HGPS cell (cell line): ENCODE measurements around the genes SCLY, HES6 and TRAF3IP1.

- RRBS, result 58% methylated on average over 9 of the region's 26 CpGs
Observed at GRCh38 chr2:237885847-237886420, 26.5 kb downstream of the RAMP1 start.

DNA sequence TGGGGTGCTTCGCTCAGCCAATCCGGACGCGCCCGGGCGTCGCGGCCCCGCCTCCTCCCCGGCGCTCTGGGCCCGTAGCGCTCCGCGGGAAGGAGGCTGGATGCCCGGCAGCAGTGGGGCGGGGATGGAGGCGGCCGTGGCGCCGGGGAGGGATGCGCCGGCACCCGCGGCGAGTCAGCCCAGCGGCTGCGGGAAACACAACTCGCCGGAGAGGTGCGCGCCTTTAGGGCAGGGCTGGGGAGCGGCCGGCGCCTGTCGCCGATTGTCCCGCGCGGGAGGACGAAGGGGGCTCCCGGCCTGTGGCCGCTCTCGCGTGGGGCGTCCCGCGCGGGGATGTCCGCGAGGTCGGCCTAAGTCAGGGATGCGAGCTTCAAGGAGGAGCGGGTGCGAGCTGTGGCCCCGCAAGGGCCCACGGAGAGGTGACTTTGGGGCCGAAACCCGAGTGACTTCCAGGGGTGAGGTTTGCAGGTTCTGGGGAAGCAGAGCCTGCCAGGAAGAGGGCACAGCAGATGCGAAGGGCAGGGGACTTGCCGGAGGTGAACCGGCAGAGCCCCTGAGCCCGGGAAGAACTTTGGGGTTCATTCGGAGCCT is at the start of gene SCLY:
Gene SCLY, plus strand, starts transcription at position 71 of the 591 bp plus-strand sequence.
- RRBS, result 2% methylated on average over 32 of the region's 64 CpGs

- RRBS, result no CpG with 5 or more reads among the region's 9 CpGs
Observed at GRCh38 chr2:238088154-238088950, 11.8 kb upstream of the ESPNL start.

GRCh38 chr2:238239766-238240540 is at the start of gene HES6:
Gene HES6, minus strand, starts transcription at chr2:238240038.
- RRBS, result 2% methylated on average over 65 of the region's 95 CpGs

GRCh38 chr2:238274155-238274929 is 14.1 kb downstream of the PER2 start:
- RRBS, result 90% methylated on average over 3 of the region's 20 CpGs

- RRBS, result no CpG with 5 or more reads among the region's 20 CpGs
Observed at GRCh38 chr2:238277715-238278387, 10.6 kb downstream of the PER2 start.

DNA sequence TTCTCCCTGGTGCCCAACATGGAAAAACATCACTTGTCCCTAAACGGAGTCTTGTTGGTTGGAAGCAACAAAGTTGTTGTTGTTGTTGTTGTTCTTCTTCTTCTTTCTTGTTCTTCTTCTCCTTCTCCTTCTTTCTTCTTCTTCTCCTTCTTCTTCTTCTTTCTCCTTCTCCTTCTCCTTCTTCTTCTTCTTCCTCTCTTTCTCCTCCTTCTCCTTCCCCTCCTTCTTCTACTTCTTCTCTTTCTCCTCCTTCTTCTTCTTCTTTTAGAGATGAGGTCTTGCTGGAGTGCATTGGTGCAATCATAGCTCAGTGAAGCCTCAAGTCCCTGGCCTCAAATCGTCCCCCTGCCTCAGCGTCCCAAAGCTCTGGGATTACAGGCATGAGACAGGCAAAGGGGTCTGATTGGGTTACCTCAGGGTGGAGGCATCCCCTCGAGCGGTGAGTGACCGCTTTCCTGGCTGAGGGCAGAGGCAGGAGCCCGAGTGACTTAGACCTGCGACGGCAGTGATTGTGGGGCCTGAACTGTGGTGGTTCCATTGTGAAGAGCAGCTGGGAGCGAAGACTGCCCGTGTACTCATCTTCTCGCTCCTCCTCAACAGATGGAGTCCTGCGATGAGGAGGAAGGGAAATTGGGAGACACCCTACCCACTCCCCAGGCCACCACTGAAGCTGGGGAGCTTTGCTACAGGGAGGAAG is 6.9 kb upstream of the PER2 start:
- RRBS, result no CpG with 5 or more reads among the region's 13 CpGs

- RRBS, result no CpG with 5 or more reads among the region's 13 CpGs
Observed at GRCh38 chr2:238305769-238306416, 14.4 kb upstream of the TRAF3IP1 start.

- RRBS, result no CpG with 5 or more reads among the region's 99 CpGs
Observed at GRCh38 chr2:238320119-238320896, at the start of gene TRAF3IP1. Gene TRAF3IP1, plus strand, starts transcription at chr2:238320518.

GRCh38 chr2:238320913-238321387 is 632 bp downstream of the TRAF3IP1 start:
- RRBS, result 3% methylated on average over 10 of the region's 30 CpGs

- RRBS, result 84% methylated on average over 2 of the region's 13 CpGs
Observed at GRCh38 chr2:238558465-238558875, 131.7 kb downstream of the ASB1 start.

- RRBS, result no CpG with 5 or more reads among the region's 4 CpGs
Observed at GRCh38 chr2:238703660-238703998, 144.3 kb upstream of the TWIST2 start.

DNA sequence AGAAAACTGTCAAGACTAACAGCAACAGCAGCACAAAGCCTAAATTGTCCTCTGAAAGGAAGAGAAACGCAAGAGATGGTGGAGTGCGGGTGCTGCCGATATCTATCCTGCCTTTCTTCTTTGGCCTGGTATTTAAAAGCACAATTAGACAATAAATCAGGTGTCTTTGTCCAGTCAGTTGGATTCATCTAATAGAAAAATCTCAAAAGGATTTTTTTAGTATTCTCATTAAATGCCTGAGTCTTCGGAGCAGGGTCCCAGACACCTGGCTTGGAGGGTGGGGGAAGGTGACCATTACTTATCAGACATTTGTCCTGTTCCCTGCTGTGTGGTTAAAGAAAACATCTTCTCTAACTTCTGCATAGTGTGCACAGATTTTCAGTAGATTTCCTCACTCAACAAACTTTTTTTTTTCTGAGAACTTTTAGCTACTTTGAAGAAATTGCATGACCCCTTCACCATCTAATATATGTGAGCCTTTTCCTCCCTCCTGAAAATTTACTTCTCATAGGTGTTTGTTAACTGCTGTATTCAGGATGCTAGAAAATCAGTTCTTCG is 3.4 kb downstream of the TWIST2 start:
- RRBS, result no CpG with 5 or more reads among the region's 5 CpGs

GRCh38 chr2:238967448-238967993 is 119.6 kb downstream of the TWIST2 start:
- RRBS, result no CpG with 5 or more reads among the region's 21 CpGs

DNA sequence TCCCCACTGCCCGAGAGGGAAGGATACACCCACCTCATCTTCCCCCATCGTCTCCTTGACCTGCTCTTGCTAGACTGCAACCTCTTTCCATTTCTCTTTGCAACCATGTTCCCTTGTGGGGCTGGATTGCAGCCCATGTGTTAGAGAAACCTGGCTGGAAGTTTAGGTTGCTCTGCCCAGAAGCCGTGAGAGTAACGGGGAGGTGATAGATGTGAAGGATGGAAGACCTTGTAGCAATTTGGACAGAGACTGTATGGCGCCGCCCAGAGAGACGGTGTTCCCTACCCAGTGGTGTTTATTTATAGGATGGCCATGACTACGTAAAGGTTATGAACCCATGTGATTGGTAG is 143.7 kb downstream of the TWIST2 start:
- RRBS, result no CpG with 5 or more reads among the region's 8 CpGs

DNA sequence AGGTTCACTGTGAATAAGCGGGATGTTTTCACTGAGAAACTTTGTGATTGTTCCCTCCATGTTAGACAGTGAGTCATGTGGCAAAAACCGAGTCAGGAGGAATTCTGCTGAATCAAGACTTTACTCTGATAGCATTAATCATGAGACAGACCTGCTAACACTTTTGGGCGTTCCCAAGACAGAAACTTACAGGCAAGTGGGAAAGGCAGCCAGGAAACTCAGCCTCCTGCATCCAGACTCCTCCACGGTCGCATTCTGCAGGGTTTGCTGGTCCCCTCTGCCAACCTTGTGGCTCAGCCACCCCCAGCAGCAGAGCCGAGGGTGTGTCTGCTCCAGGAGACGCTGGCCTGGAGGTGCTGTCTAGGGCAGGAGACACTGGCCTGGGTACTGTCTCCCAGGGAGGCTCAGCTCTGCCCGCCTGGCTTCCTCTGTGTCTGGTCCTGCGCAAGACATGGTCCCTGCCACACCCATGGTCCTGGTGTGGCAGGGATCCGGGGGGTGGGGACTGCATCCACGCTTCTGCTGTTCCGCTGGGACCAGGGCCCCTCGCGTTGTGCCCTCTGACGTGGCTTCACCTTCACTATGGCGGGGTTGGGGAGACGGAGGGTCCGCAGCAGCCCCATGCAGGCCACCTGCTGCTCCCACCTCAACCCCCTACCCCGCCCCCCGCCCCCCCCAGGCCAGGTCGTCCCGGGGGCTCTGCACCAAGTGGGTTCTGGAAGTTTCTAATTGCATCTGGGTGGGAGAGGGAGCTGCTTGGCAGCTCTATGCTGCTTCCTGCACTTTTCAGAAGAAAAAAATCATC is 177.5 kb downstream of the TWIST2 start:
- RRBS, result no CpG with 5 or more reads among the region's 22 CpGs

- RRBS, result 97% methylated on average over 5 of the region's 20 CpGs
Observed at GRCh38 chr2:239162033-239162684, 238.7 kb downstream of the HDAC4 start.

GRCh38 chr2:239195183-239196052 is 205.4 kb downstream of the HDAC4 start:
- RRBS, result 79% methylated on average over 6 of the region's 26 CpGs

GRCh38 chr2:239201545-239202041 is 199.2 kb downstream of the HDAC4 start:
- RRBS, result no CpG with 5 or more reads among the region's 6 CpGs

DNA sequence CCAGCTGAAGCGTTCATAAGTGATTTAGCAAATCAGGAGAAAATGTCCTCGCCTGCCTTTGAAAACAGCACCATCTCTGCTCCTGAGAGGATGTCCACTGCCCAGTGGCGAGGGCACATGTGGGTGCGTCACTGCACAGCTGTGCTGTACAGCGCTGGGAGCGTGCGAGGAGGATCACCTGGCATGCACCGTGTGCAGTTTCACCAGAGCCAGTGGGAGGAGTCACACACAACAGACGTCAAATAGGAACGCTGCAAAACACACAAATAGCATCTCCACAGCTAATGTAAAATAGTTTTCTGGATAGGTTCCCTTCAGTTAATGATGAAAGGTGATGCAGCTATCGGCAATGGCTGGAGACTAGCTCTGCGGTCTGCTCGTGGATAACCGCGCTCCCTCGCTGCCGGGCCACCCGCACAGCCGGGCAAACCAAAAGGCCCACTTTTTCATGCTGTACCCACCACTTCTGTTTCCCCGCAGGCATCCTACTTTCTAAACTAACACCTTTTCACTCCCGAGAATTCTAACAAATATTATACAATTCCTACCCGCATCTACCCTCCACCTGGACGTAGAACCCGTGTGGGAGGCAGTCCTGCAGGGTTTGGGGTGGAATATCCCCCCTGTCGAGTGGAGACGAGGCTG is 153.9 kb downstream of the HDAC4 start:
- RRBS, result no CpG with 5 or more reads among the region's 26 CpGs